Temporal lobe (tissue), 2 donors: ENCODE measurements around the genes KLHL29 and SF3B6.

GRCh38 chr2:23360839-23361302 is 24.1 kb upstream of the KLHL29 start:
- RAMPAGE, long total RNA: no peak

DNA sequence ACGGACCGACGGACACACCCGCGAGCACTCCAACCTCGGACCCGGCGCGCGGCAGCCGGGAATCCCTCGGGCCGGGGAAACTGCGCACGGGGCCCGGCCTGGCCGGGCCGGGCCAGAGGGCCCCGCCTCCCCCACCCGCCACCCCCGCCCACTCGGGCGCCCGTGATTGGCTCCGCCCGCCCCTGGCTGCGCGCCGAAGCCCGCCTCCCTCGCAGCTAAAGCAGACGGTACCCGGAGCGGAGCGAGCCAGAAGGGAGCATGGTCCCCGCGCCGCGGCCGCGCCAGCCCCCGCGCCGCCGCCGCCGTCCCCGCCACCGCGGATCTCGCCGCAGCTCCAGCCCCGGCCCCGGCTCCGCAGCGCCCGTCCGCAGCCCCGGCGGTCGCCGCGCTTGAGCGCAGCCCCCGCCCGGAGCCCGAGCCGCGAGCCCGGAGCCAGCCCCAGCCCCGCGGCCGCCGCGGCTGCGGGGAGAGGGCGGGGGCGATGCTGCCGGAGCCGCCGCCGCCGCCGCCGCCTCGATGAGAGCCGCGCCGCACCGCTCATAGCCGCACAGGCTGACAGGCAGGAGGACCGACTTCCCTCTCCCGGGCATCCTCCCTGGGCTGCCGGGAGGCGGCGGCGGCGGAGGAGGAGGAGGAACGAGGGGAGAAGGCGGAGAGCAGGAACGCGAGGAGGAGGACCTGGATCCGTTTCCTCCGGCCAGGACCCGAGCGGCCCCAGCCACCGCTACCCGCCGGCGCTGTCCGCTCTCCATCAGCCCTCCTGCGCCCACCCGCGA is at the start of gene KLHL29:
Gene KLHL29 (plus strand): TSS at position 223 of the 776 bp plus-strand sequence.
- RAMPAGE, long total RNA: no peak

- RAMPAGE, long total RNA: no peak
Measured at GRCh38 chr2:23564206-23564424, 179.1 kb downstream of the KLHL29 start.

DNA sequence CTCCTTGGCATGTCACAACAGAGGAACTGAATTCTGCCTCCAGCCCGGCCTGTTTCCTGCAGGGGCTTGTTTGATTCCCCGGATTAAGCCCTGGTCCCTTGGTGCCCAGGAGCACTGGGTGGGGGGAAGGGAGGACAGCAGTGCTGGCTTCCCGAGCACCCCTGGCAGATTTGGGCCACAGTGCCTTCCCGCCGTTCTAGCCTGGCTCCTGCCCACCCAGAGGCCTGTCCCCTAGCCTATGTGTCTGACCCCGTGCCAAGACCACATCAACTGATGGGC is 179.4 kb downstream of the KLHL29 start:
- RAMPAGE, long total RNA: no peak

DNA sequence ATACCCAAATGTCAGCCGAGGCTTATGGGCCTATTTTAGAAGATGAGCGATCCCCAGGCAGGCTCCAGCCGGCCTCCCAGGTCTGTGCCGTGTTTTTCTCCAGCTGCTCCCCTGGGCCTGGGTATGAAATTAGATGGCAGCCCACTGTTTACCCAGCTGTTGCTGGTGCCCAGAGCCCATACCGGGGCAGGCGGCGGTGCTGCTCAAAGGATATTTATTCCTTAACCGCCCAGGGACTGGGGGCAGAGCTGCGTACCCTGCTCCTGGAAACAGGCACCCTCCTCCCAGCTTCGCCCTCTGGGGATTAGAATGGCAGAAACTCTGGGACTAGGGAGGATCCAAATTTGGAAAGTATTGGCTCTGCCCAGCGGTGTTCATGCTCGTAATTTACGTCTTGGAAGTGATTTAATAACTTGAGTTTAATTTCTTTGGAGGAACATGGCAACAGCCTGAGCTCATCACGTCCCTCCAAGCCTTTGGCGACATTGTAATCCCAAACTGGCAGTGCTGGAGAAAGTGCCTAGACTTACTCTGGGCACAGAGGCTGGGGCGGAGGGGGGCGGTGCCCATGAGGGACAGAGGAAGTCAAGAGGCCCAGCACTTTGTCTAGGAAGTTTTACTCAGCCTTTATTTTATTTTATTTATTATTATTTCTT is 199.2 kb downstream of the KLHL29 start:
- RAMPAGE, long total RNA: no peak

- RAMPAGE, long total RNA: no peak
Measured at GRCh38 chr2:23691290-23691874, 235.5 kb downstream of the ATAD2B start.

GRCh38 chr2:24048765-24049200 is 758 bp upstream of the FKBP1B start:
- RAMPAGE, long total RNA: no peak

- RAMPAGE, long total RNA: start-site peak on the minus strand at chr2:24076275-24076386, 4,254 and 1,345 reads in 2 replicates; start-site peak on the plus strand at chr2:24076416-24076633, 69 and 60 reads in 2 replicates
Measured at GRCh38 chr2:24076178-24077120, at the start of gene SF3B6. TSS of gene SF3B6 (minus strand) at chr2:24076326.

DNA sequence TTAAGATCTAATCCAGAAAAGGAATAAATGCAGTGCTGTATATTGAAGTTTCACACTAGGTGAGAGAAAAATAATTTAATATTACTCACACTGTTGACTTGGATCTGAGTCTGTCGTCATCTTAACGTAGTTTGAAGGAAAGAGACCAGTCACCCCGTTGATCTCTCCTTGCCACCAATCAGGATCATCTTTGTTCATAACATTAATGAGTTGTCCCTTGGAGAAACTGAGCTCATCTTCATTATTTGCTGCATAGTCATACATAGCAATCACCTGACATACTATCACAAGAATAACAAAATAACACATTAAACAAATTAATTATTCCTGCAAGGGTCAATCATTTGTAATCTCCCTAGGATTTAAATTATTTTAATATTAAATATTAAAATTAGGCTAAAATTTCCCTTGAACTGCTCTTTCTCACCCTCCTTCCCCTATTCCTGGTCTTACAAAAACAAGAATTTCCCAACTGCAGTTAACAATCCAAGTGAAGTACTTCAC is 71.2 kb downstream of the FAM228A start:
- RAMPAGE, long total RNA: no peak

GRCh38 chr2:24361043-24361391 is 681 bp upstream of the ITSN2 start:
- RAMPAGE, long total RNA: no peak

DNA sequence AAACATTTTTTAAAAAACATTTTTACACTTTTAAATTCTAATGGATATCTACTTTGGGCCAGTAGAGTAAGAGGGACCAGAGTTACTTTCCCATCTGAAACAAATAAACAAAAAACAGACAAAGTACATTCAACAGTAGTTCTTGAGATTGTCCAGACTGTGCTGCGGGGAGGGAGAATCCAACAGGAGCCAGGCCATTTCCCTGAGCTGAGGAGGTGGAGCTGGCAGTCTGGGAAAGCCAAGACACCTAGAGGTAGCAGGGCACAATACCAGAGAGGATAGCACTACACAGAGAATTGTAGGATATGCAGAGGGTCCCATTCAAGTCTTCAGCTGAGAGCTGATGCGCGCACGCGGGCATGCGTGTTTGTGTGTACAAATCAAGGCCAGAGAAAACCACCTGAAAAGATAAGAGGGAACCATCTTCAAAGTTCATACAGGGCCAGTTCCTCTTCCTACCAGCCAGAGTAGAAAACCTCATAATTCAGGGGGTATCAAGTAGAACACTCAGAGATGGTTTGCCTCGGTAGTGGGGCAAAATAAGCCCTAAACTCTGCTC is 44.0 kb downstream of the PTRHD1 start:
- RAMPAGE, long total RNA: no peak

GRCh38 chr2:24820355-24820900 is 27.2 kb downstream of the CENPO start:
- RAMPAGE, long total RNA: no peak

DNA sequence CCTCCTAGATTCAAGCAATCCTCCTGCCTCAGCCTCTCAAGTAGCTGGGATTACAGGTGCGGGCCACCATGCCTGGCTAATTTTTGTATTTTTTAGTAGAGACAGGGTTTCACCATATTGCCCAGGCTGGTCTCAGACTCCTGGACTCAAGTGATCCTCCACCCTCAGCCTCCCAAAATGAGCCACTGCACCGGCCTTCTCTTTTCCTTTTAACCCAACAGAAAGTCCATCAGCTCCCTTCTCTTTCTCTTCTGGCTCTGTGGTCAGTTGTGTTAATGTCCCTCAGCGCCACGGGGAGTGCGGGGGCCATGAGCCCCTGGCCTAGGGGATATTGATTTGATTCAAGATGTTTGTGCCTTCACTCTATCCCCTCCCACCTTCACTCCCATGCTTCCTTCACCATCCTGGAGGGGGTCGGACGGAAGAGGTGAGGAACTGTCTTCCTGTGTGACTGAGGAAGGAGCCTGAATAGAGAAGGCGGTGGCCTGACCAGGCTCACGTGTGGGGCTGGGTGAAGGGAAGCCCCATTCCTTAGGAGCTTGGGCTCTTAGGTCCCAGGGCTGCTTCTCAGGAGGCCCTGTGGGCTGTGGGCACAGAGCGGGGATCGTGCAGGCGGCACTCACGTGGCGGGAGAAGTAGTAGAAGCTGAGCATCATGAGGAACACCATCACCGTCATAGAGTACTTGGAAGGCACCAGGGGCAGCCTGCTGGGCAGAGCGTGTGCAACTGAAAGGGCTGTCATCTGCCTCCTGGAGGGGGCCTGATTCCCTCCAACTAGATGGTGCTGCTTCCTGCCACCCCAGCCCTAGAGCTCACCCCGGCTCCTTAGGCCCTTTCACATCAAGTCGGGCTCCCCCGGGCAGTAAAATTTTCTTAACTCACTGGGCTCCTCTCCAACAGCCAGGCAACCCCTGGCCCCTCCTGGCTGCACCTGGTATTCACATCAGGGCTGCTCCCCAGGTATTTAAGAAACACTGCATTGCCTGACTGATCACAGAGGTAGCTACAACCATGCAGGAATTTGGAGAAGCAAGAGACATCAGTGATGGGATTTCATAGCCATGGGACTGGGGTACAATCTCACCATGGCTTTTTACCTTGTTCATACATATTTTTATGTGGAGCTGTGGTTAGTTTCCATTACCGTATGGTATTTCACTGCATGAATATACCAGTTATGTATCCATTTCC is 32.6 kb downstream of the CENPO start:
- RAMPAGE, long total RNA: no peak

GRCh38 chr2:24827281-24828444 is 34.4 kb downstream of the CENPO start:
- RAMPAGE, long total RNA: no peak

GRCh38 chr2:25078901-25079431 is 37.1 kb downstream of the EFR3B start:
- RAMPAGE, long total RNA: no peak

DNA sequence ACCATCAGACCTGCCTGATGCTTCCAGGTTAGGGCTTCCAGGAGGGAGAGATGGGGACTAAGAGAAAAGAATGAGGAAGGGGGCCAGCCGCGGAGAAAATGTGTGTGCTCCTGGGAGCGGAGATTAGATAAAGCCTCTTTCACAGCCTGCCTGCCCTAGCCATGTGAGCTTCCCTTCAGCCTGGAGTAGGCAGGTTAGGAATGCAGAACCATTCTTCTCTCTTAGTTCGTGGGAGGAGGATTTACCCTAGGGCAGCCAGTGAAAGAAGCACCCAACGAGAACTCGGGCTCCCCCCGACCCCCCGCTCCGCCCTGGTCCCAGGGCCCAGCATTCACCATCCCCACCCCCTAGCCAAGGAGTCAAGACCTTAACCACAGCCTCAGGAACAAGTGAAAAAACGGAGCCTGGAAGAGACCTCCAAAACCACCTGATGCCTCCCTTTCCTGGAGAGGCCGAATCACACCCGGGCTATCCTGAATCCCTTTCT is 36.0 kb downstream of the POMC start:
- RAMPAGE, long total RNA: no peak

DNA sequence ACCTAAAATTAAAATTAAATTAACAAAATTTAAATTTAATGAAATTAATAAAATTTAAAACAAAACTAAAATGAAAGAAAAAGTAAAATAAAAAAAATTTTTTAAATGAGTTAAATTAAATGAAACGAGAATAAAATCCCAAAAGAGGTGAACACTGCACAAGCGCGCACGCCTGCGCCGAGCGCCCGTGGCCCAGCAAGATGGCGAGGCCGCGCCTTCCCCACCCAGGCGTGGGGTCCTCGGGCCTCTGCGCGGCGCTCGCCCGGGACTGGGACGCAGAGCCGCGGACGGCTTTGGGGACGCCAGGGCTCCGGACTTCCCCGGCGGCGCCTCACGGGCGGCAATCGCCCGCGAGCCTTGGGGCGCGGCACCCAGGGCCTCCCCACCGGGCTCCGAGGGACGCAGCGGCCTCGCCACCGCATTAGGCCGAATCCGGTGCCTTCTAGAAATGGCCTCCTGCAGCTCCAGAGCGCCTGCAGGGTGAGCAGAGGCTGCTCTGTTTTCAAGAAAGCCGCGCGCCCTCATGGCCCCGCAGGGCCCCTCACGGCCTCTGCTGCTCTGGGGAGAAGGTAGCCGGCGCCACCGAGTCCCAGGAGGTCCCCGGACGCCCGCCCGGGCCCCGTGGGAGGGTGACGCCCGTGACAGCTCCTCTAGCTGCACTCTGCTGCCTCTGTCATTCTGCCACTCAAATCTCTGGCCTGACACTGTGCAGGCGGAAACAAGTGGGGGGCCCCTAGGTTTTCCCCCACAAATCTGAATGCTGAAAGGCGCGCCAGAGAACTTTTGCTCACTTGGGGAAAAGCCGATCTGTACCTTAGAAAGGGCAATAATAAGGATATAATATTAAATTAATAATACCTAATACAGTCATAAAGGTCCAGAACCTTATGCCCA is 35.9 kb upstream of the POMC start:
- RAMPAGE, long total RNA: no peak

GRCh38 chr2:25294491-25295673 is 46.8 kb downstream of the DNMT3A start:
- RAMPAGE, long total RNA: no peak

- RAMPAGE, long total RNA: no peak
Measured at GRCh38 chr2:25314264-25315486, 27.1 kb downstream of the DNMT3A start.

GRCh38 chr2:25324884-25325397 is 16.8 kb downstream of the DNMT3A start:
- RAMPAGE, long total RNA: no peak